Vein endothelial cell (primary cell): ENCODE measurements around a stretch of chr4.

GRCh38 chr4:184896899-184897693, 71.3 kb upstream of the ACSL1 start:
- CAGE, long polyA plus RNA: no peak

DNA sequence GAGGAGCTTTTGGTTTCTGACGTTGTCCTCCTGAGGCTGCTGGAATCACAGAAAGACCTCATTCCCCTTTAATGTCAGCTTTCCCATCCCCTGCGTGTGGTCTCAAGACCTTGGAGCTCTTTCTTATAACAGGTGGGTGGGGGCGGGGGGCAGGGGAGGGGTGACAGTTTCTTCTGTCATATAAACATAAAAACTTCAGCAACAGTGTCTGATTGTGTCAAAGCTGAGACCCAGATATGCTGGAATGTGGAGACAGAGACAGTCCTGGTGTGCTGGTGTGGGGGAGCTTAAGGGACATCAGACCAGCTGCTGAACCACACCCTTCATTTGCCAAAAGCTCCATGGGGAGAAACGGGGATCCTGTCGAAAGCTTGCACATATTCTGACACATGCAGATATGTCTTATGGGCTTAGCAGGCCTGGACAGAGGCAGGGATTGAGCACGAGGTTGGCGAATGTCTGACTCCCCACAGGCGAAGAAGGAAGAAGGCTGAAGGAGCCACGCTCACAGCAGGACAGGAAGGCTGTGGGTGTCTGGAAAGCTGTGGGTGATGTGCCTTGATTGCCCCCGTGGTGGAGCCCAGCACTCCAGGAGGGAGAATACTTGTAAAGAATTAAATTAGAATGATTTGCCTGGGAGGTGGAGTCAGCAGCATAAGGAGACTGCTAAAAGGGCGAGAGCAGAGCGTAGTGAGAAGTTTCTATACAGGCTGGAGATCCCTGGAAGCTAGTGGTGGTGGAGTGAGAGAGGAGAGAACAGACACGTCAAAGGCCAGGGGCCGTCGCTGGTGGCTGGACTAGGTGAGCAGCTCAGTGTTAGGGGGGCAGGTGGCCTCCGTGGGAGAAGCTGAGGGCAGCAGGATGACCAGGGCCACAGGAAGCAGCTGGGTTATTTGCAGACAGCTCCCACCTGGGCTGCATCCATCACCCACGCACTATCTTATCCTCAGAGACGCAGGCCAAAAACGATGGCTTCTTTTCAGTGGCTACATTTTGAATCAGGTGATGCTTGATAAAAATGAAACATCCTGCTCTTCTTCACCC, 72.3 kb upstream of the ACSL1 start:
- CAGE, long polyA plus RNA: no peak

- CAGE, long polyA plus RNA: no peak
Observed at GRCh38 chr4:184898755-184899181, 73.0 kb upstream of the ACSL1 start.

- CAGE, long polyA plus RNA: no peak
Observed at GRCh38 chr4:185108020-185108457, 35.0 kb upstream of the SLC25A4 start.

DNA sequence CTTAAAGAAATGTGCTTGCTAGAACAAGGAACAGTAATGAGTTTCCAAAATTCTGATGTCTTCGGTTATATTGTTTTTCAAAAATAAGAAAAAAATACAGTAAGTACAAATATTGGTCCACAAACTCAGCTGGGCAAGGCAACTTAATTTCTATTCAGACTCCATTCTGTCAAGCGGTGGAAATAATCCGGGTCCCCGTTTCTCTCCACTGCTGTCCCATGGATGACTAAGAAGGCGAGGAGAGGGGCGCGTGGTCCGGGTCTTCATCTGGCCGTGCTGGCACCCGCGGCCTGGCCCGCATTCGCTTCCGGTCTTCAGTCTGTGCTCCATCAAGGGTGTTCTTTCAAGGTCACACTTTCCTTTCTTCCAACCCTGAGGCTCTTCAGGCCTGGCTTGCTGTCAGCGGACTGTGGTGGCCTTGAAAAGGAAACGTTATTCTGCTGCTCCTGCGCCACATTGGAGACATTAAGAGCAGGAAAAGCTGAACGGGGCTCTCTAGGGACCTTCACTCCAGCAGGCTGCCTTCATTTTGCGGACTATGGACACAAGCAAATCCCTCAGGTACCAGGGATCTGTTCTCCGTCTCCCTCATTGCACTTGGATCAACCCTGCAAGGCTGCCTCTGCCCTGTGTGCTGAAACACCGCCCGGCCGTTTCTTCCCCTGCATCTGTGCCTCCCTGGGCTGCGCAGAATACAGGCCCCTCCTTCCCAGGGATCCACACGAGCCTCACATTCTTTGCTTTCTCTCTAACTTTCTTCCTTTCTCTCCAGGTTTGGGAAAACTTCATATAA, 5.8 kb upstream of the SLC25A4 start:
- CAGE, long polyA plus RNA: no peak

DNA sequence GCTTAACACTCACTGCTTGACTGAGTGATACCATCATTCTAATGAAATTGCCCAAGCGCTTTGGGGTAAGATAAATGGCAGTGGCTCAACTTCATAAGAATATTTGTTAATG, 1.5 kb downstream of the SNX25 start:
- CAGE, long polyA plus RNA: no peak

GRCh38 chr4:185219487-185219797, 10.0 kb downstream of the SNX25 start:
- CAGE, long polyA plus RNA: no peak

GRCh38 chr4:185254307-185254968, 45.0 kb downstream of the SNX25 start:
- CAGE, long polyA plus RNA: no peak

DNA sequence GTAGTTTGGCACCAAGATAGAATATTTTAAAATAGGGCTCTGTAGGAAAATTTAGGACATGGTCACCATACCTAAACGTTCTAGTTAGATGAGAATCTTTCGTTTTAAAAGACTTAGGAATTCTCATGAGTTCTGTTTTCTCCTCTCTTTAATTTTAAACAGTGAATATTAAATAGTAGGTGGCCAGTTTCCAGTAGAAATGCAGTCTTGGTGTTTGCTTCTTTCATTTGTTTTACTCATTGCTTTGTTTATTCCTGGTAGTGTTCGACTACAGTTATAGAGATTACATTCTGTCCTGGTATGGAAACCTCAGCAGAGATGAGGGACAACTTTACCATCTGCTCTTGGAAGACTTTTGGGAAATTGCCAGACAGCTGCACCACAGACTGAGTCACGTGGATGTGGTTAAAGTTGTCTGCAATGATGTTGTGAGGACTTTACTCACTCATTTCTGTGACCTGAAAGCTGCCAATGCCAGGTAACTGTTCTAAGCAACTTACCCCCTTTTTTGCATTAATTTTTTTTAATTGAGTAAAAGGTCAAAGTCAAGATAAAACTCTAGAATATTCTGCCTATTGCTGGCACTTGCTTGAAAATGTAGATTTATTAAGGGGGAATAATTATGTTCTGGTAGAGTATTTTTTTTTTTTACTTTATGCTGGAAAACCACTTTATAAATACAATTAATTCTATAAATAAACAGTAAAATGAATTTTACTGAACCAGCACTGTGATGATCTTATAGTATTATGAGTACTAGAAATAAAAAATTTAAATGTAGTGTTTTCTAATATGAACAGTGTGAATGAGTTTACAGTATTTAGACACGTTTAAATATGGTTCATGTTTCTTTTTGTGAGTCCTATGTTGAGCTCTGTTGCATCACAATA, 49.4 kb downstream of the SNX25 start:
- CAGE, long polyA plus RNA: no peak

- CAGE, long polyA plus RNA: no peak
Observed at GRCh38 chr4:185272305-185272695, 62.9 kb downstream of the SNX25 start.

- CAGE, long polyA plus RNA: no peak
Observed at GRCh38 chr4:185304778-185305174, 90.9 kb downstream of the LRP2BP start.

- CAGE, long polyA plus RNA: no peak
Observed at GRCh38 chr4:185332204-185333229, 63.2 kb downstream of the LRP2BP start.

- CAGE, long polyA plus RNA: no peak
Observed at GRCh38 chr4:185566621-185567855, 31.7 kb upstream of the PDLIM3 start.

- CAGE, long polyA plus RNA: no peak
Observed at GRCh38 chr4:185623388-185624126, 88.2 kb upstream of the PDLIM3 start.

DNA sequence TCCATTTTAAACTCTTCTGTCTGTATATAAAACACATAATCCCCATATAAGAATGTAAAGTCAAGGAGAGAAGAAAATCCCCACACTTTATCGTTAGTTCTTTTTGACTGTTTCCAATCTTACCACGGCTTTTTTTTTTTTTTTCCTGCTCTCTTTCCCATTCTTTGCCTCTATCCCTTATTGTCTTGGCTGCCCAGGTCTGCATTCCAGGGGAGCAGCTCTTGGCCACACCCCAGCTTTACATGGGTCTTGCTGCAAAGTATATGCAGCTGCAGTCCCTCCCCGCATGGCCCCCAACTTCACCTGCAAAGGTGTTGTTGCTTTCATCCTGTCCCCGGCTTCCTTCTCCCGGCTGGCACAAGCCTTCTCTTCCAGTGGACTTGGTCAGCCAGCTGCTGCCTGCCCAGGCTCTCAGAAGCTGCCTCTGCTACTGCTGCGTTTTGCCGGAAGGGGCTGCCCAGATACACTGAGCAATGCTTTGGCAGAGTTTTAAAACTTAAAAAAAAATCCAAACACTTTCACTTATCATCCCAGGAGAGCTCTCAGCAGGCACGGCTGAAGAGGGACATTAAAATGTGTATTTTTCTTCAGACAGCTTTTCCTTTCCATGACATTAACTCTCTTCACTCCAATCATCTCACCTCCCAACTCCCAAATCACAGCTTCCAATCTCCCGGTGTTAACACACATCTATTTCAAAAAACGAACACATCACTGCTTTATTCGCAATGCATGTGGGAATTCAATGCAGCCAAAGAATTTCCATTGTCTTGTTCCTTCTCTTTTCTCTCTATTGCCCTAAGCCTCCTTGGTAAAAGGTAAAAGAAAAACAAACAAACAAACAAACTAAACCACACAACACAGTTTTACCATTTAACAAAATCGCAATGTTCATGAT, 121.3 kb upstream of the PDLIM3 start:
- CAGE, long polyA plus RNA: no peak

DNA sequence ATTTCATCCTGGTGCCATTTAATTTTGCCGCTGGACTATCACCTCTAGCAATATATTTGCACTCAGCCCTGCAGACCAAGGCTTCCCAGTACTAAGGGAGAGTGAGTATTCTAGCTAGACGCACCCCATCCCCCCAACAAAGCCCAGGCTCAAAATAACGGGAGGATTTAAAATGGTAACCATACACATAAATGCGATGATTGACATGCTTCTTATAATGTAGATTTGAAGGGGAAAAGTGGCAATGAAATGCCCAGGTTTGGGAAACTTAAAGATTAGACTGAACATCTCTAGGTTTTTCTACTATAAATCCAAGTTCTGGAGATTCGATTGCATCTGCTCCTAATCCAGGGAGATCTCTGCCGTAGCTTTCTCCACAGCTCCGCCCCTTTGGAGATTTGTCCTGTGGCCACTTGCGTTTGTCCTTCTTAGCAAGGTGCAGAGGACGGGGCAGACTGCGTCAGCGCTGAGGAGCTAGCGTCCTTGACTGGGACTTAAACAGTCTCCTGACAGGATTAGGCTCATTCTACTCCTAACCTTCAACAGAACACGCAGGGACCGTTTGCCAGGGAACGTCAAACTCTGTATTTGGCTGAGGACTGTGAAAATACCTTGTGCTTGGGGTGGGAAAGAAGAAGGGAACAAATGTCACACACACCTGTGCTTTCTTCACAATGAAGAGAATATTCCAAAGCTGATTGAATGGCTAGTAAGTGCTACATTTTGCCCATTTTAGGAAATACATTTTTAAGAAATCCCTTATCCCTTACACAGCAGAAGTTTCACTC, 38.7 kb downstream of the SORBS2 start:
- CAGE, long polyA plus RNA: no peak

DNA sequence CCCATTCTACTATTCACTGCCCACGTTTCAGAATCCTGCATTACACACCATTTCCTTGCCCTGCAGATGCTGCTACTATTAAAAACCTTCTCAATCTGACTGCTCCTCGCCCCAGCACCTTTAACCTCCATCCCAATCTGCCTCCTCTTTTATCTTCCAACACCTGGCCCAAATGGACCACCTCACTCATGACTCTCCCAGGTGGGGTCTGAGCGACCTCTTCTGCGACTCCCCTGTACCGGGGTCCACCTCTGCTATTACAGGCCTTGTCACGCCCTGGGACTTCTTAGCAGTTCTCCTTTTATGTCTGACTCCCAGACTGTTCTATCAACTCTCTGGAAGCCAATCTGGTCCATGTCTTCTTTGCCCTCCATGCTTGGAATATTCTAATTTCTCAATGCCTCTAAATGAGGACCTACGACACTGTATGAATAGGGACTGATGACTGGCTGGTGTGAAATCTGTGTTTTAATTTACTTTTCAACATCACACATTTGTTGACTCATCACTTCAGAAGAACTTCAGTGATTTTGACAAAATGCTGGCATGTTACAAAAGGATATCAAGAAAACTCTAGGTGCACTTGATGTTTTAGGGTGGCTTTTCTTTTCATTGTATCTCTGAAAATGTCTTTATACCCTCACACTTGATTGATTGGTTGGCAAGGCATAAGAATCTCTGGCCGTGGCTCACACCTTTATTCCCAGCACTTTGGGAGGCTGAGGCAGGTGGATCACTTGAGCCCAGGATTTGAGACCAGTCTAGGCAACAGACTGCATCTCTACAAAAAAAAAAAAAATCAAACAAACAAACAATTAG, 1.8 kb upstream of the SORBS2 start:
- CAGE, long polyA plus RNA: no peak

DNA sequence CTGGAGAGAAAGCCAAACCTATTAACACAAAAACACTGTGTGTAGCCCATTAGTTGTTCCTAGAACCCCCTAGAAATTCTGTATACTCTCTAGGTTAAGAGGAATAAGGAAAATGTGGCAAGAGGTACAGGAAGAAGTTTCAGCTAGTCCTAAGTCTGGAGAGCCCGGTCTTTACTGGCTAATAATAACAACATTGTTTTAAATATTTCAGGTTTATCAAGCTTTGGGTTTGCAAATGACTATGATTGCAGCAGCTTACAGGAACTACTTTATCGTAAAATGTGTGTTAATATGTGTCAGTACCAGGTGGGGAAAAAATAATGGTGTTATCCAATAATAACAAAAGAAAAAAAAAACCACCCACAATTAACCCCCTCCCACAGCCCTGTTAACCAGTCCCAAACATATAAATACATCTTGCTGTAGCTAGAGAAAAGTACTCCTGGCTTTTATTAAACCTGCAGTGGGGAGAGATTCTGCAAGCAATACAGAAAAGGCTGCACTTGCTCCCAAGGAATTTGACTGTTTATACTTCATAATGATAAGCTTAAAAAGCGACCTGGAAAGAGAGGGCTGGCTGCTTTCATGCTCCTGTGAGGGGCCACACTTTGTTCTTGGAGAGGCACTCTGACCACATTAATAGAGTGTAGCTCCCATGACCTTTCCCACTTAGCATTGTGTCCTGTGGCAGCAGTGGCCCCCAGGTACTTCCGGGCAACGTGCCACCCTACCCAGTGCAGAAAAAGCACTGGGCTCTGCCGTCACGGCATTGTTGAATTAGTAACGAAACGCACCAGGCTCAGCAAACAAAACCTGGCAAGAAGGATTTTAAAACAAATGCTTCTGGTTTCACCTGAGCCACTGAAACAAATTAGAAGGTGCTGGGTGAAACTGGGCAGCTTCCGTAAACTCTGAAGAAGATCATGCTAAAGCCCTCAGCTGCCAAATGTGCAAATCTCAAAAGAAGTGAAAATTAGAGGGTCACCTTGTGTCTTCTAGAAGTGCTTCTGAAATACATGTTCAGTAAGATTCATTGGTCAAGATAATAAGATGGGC, 5.2 kb upstream of the SORBS2 start:
- CAGE, long polyA plus RNA: no peak

GRCh38 chr4:185839690-185840192, 27.7 kb upstream of the SORBS2 start:
- CAGE, long polyA plus RNA: no peak

DNA sequence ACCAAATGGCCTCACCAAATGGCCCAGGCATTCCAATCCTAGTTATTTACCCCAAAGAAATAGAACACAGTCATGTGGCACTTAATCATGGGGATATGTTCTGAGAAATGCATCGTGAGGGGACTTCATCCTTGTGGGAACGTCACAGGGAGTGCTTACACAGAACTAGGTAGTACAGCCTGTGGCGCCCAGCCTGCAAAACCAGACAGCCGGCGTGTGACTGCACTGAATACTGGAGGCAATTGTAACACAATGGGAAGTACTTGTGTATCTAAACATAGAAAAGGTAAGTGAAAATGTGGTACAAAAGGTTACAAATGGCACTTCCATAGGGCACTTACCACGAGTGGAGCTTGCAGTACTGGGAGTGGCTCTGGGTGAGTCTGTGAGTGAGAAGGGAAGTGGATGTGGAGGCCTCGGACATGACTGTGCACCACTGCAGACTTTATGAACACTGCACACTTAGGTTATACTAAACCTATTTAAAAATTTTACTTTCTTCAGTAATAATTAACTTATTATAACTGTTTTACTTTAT, 5.2 kb downstream of the TLR3 start:
- CAGE, long polyA plus RNA: no peak